Duodenum (tissue), 1 donor: ENCODE data around the gene PRAMEF8.

DNA sequence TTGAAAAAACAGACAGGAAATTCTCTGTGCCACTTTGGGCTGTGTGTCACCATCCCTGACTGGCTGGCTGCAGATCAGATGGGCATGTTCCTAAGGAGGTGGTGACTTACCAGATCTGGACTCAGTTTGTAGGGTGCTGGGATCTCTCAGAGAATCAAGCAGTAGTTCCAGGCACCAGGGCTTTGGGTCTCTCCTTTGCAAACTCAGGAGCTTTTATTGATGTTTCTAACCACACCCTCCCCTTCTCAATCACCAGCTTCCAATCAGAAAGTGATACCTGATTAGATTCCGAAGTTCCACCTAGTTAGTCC lies at the start of gene PRAMEF8:
Gene PRAMEF8, minus strand, starts transcription at position 151 of the 311 bp plus-strand sequence.
- PRO-cap: no peak

GRCh38 chr1:13456709-13457533 lies 46.7 kb downstream of the PRAMEF20 start:
- PRO-cap: no peak

DNA sequence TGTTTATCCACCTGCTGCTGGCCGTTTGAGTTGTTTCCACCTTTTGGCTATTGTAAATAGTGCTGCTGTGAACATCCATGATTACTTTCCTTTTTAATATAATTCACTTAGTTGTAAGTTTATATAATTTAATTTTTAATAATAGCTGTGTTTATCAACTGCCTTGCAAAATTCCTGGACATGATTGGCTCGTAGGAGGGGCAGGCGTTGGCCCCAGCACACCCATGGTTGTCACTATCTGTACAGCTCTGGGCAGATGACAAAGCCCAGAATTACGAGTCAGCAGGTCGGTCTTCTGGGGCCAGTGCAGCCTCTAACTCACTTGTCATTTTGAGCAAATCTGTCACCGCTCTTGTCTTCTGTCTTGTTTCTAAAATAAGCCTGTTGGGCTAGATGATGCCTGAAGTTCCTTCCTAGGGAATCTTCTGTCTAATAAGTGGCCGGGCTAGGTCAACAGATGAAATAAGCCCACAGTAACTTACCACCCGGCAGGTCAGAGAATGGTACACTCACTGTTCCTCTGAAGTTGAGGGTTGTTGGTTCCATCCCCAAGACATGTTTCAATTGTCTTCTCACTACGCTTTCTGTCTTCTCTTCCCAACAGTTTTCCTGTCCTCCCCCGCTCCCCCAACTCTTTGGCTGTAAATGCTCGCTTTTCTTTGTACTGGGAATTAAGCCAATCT lies 21.5 kb upstream of the LRRC38 start:
- PRO-cap: no peak

GRCh38 chr1:13584341-13584964 lies 821 bp downstream of the PDPN start:
- PRO-cap: no peak

- PRO-cap: no peak
Measured at GRCh38 chr1:13593483-13594295, 10.1 kb downstream of the PDPN start.

DNA sequence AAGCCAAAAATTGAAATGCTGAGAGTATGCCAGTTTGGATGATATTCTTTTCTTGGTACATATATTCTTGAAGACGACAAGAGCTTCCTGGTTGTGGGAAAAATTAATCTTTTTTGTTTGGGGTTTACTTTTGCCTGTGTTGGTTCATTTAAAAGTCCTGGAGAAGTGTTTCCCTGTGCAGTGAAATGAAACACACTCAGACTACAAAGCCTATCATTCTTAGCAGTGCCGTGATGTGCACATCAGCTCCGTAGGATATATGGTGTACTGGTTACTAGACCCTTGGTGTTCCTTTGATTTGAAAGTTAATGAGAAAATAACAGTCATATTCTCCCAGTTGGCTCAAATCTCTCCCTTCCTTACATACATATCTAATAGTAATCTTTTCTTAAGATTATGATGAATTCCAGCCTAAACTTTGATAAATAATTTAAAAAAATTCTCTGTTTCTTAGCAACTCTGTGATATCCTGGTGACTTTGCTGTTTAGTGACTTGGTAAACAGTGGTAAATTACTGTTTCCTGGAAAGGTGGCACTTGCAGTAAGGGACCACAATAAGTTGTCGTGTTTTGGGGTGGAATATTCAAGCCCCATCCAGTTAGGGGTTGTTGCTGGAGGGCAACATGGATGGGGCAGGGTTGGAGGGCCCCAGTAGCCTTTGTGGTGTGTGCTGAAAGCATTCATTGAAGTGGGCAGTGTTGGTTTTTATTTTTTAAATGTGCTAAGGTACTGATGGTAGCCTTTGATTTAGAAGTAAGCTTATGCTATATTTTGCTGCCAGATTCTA lies 30.1 kb downstream of the PRDM2 start:
- PRO-cap: no peak

DNA sequence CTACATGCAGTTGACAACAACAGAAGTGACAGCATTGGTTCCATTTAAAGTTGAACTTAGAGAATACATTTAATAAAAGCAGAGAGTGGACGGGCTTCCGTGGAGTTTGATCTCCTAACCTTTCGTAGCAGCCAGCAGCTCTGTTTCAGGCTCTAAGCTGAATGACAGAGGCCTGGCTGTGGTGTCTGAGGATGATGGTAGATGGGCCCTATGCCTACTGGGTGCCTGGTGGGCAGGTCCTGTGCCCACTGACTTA lies 54.5 kb downstream of the PRDM2 start:
- PRO-cap: no peak

- PRO-cap: no peak
Measured at GRCh38 chr1:13782110-13783009, 82.4 kb downstream of the PRDM2 start.

DNA sequence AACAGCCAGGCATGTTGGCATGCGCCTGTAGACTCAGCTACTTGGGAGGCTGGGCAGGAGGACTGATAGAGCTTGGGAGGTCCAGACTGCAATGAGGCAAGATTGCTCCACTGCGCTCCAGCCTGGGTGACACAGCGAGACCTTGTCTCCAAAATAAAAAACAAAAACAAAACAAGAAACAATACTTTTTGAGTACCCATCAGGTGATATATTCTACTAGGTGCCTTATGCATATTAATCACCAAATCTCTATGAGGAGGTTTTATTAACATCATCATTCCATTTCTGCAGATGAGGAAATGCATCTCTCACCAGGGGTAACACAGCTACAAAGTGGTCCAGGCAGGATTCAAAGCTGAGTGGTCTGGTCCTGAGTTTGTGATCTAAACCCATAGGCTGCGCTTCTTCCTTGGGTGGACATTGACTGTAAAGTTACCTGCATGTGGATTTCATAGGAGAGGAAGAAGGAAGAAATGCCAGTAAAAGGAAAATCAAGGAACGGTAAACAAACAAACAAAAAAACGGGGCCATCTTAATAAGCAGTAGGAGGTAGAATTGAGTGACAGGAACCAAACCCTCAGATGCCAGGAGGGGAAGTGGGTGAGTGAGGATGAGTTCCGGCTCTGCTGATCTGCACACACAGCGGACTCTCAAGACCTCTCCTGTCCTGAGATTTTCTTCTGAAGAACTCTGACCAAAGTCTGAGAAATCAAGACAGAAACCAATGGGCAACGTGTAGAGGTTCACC lies 323.4 kb downstream of the PRDM2 start:
- PRO-cap: no peak

GRCh38 chr1:14923699-14925011 lies 229.4 kb upstream of the TMEM51 start:
- PRO-cap: unidirectional peak, plus-strand start at chr1:14924111; unidirectional peak, plus-strand start at chr1:14924209

- PRO-cap: no peak
Measured at GRCh38 chr1:14929087-14930186, 224.1 kb upstream of the TMEM51 start.

- PRO-cap: no peak
Measured at GRCh38 chr1:15027784-15028242, 125.7 kb upstream of the TMEM51 start.

DNA sequence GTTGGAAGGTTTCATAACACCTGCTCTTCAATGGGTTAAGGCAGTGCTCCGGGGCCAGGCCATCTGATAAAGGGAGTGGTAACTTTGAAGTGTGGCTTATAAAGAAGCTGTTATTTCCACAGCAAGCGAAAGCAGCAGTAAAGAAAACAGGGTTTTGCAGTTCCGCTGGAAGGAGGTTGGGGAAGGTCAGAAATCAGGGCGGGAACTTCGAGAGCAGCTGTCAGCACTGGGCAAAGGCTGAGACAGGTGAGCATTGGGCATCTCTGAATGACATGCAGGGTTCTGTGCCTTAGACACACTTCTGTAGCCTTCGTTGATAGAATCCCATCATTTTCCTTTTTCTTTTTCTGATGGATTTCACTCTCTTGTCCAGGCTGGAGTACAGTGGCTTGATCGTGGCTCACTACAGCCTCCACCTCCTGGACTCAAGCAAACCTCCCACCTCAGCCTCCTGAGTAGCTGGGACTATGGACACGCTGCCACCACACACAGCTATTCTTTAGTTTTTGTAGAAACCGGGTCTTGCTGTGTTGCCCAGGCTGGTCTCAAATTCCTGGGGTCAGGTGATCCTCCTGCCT lies 20.5 kb downstream of the TMEM51 start:
- PRO-cap: no peak

DNA sequence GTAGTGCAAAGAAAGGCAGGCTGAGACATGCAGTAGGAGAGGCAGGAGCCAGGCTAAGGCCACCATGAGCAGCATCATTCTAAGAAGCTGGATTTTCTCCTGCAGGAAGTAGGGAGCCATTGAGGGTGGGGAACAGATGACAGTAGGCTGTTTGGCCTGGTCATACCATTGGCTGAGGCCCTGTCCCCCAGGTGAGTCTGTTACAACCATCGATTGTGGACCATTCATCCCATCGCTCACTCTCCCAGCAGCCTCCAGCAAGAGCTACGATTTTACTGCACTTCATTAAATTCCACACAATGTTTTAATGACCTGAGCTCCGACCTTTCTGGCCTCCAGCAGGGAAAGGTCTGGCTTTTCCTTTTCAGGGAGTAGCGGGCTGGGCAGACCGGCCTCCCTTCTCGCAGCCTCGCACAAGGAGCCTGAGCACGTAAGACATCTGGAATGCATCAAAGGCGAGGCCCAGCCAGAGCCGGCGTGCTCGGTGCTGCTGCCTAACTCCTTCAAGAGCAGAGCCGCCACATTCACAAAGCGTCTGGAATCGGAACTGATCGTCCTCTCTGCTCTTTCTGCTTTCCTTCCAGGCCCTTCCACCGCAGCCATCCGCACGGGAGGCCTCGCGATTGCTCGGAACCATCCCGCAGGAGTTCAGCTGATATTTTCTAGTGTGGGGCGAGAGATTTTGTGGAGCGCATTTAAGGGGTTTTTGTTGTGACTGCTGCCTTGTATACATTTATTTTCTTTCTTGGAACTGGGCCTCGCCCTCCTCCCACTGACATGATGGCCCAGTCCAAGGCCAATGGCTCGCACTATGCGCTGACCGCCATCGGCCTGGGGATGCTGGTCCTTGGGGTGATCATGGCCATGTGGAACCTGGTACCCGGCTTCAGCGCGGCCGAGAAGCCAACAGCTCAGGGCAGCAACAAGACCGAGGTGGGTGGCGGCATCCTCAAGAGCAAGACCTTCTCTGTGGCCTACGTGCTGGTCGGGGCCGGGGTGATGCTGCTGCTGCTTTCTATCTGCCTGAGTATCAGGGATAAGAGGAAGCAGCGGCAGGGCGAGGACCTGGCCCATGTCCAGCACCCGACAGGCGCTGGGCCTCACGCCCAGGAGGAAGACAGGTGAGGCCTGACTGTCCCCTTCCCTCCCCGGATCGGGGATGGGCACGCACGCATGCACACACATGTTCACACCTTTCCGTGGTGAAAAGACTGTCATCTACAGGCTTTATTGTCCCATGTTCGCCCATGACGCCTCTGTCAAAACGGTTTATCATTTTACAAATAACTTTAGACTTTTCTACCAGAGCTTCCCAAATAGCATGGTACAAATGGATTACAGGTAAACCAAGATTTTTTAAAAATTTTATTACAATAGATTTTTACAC lies 32.2 kb upstream of the FHAD1 start:
- PRO-cap: no peak

GRCh38 chr1:15322940-15323553 lies 76.0 kb downstream of the FHAD1 start:
- PRO-cap: bidirectional peak, plus-strand start at chr1:15323324, minus-strand start at chr1:15323093

DNA sequence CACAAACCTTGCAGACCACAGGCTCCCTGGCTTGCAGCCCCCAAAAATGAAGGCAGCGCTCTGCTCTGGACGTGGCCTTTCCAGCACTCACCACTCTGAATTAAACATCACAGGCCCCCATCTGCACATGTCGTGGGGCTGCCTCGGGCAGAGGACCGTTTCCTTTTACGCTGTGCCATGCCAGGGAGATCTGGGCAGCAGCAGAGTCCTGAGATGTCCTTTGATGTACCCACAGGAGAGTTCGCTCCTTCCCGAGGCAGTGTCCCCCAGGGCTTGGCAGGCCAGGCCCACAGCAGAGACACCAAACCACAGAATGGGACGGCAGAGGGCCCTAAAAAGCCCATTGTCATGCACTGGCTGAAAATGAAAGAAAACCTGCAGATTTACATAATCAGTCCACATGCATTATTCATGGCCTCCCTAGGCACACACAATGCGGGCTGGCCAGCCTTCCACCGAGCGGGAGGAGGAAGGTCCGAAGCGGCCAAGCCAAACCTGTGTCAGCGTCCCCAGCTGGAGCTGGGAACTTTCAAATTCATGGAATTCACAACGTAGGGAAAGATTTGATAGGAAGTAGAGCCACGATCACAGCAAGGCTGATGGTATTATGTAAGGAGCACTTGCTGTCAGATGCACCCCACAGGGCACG lies 25.4 kb upstream of the EFHD2 start:
- PRO-cap: no peak

GRCh38 chr1:15414959-15415357 lies 5.3 kb downstream of the EFHD2 start:
- PRO-cap: no peak

GRCh38 chr1:15429135-15430147 lies 8.8 kb upstream of the CTRC start:
- PRO-cap: no peak

- PRO-cap: no peak
Measured at GRCh38 chr1:15431393-15432197, 6.6 kb upstream of the CTRC start.

- PRO-cap: no peak
Measured at GRCh38 chr1:15632982-15633776, 15.9 kb downstream of the DDI2 start.